ENCODE measurements around the genes APEX2, PAGE2B, ZC3H12B, LAS1L and VSIG4.

DNA sequence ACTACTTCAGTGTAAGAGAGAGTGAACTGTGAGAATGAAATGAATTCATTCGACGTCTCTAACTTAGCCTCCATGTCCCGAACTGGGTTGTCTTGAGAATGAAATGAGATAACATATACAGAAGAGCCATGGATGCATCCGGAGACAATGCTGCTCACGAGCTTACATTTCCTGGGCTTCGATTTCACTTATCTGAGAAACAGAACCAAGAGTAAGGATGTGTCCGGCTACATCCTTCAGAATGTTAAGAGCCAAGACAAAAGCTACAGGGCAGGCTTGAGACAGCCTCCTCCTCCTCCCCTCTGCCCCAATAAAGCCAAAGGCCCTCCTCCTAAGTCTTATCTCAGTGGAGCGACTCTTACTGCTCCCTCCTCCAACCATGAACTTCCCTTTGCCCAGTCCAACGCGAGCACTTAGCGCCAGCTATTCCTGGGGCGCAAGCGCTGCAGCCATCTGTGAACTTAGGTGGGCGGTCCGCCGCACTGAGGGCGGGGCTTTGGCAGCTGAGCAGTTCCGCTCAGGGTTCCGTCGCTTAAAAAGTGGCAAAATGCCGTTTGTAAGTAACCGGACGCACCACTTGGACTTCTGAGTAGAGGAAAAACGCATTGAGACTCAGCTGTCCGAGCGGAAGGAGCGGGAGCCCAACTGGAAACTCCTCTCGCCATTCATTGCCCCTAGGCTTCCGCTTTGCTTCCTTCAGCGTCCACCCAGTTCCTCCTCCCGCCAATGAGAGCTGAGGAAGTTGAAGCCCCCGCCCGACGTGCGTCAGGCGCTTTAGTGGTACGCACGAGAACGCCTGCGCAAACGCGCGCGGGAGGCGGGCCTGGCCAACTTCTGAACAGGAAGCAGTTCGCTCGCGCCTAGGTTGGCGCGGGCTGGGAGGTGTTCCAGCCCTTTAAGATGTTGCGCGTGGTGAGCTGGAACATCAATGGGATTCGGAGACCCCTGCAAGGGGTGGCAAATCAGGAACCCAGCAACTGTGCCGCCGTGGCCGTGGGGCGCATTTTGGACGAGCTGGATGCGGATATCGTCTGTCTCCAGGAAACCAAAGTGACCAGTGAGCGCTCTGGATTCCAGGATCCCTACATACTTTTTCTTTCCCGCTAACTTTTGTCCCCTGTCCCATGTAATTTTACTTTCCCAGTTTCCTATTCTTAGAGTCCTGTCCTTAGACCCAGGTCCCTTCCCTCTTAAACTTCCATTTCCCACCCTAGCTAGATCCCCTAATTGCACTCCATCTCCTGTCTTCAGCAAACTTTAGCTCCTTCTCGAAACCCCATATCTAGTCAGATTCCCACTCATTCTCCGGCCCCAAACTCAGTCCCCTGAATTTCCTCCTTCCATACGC lies at the start of gene APEX2:
Gene APEX2 (plus strand): TSS at position 841 of the 1,348 bp plus-strand sequence.
- PRO-cap, 6 experiments, result peak in 6 of 6 experiments; most common plus-strand start position 803 of the sequence (in 5); most common minus-strand start position 243 of the sequence (in 4)
- RAMPAGE, long total RNA, 2 experiments, result start-site peak on the plus strand in 1 of 2 experiments, centred at position 853 of the sequence, 23 reads per replicate
- RRBS, result under 1% methylated on average over 3 of the region's 65 CpGs

DNA sequence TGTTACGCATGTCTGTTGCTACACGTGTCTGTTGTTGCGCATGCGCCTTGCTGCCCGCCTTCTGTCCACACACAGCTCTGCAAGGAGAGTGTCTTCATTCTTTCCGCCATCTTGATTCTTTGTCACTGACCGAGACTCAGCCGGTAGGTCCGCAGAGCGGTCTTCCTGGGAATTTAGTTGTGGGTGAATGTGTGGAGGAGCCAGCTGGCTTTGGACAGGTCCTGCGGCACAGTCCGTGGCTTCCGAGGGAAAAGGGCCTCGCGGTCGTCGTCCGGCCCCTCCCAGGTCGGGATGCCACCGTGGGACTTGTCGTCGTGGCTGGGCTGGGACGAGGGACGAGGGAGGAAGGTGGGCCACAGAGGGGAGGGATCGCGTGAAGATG lies at the start of gene PAGE2B:
Gene PAGE2B (plus strand): TSS at position 59 of the 382 bp plus-strand sequence.
- PRO-cap, 6 experiments, result no peak in any of the 6 experiments
- RAMPAGE, long total RNA, 2 experiments, result no peak in any of the 2 experiments
- RRBS, result no CpG with 5 or more reads among the region's 26 CpGs

DNA sequence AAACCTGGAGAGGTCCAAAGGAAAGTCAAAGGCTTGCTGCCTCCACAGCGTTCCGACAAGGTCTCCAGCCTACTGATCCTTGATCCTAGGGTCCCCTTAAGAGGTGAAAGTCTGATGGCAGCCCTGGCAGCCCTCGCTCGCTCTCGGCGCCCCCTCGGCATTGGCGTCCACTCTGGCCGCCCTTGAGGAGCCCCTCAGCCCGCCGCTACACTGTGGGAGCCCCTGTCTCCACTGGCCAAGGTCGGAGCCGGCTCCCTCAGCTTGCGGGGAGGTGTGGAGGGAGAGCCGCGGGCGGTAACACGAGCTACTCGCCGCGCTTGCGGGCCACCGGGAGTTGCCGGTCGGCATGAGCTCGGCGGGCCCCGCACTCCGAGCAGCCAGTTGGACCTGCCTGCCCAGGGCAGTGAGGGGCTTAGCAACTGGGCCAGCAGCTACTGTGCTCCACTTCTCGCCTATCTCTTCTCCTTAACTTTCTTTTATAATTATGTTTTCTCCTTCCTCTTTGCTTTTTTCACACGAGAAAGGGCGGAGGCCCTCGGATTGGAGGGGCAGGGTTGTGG lies 38.2 kb downstream of the NBDY start:
- PRO-cap, 6 experiments, result peak in 2 of 6 experiments; most common minus-strand start position 450 of the sequence (in 2)
- RAMPAGE, long total RNA, 2 experiments, result no peak in any of the 2 experiments
- RRBS, result no CpG with 5 or more reads among the region's 33 CpGs

- PRO-cap, 6 experiments, result no peak in any of the 6 experiments
- RAMPAGE, long total RNA, 2 experiments, result no peak in any of the 2 experiments
- RRBS, result no CpG with 5 or more reads among the region's 16 CpGs
Observed at GRCh38 chrX:57592971-57593292, 1.1 kb downstream of the ZXDB start.

DNA sequence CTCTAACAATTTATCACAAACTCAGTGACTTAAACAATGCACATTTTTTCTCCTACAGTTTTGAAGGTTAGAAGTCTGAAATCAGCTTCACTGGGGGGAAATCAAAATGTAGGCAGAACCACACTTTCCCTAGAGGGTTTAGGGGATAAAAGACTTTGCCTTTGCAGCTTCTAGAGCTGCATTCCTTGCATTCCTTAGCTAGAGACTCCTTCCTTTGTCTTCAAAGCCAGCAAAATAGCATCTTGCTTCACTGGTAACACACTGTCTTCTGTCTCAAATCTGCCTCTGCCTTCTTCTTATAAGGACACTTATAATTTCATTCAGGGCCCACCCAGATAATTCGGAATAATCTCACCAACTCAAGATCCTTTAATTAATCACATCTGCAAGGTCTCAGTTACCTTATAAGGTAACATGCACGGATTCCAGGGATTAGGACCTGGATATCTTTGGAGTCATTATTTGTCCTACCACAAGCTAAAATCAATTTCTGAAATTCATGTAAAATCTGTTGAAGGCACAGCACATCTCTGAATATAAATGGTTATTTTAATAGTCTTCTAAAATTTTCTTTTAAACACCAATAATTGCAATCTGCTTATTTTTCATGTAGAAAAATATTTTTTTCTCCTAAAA lies 152.6 kb upstream of the SPIN4 start:
- PRO-cap, 6 experiments, result no peak in any of the 6 experiments
- RAMPAGE, long total RNA, 2 experiments, result no peak in any of the 2 experiments
- RRBS, result no CpG with 5 or more reads among the region's 2 CpGs

GRCh38 chrX:63753932-63754263 lies 31.1 kb downstream of the ARHGEF9 start:
- PRO-cap, 6 experiments, result no peak in any of the 6 experiments
- RAMPAGE, long total RNA, 2 experiments, result no peak in any of the 2 experiments
- RRBS, result no CpG with 5 or more reads among the region's 5 CpGs

- PRO-cap, 6 experiments, result peak in 6 of 6 experiments; most common plus-strand start chrX:65034826 (in 6); most common minus-strand start chrX:65034741 (in 4)
- RAMPAGE, long total RNA, 2 experiments, result start-site peak on the minus strand in 1 of 2 experiments, at chrX:65034738-65034745 at its widest, 39 reads per replicate
- RRBS, result no CpG with 5 or more reads among the region's 42 CpGs
Observed at GRCh38 chrX:65034021-65034997, at the start of gene ZC3H12B. Gene ZC3H12B, plus strand, starts transcription at chrX:65034826.

DNA sequence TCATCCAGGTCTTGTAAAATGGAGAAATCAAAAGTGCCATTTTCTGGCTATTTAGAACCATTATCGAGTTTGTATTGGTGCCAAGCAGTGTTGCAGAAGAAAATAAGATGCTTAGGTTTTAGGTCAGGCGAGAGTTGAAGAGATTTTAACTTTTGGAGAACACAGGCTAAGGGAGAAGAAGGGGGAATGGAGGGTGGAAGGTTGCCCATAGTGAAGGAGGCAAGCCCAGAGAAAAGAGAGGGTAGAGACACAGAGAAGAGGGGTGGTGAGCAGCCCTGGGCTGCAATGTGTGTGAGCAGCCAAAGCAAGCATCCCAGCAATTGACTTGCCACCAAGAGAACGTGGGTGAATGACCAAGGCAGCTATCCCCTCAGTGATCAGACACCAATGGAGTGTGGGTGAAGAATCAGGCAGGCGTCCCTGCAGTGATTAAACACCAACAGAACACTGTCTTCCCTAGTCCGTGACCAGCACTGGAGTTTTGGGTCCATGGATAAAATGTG lies 99.4 kb downstream of the ZC3H12B start:
- PRO-cap, 6 experiments, result no peak in any of the 6 experiments
- RAMPAGE, long total RNA, 2 experiments, result no peak in any of the 2 experiments
- RRBS, result no CpG with 5 or more reads among the region's 5 CpGs

- PRO-cap, 6 experiments, result no peak in any of the 6 experiments
- RAMPAGE, long total RNA, 2 experiments, result no peak in any of the 2 experiments
- RRBS, result no CpG with 5 or more reads among the region's 6 CpGs
Observed at GRCh38 chrX:65529427-65529985, 5.1 kb downstream of the LAS1L start.

DNA sequence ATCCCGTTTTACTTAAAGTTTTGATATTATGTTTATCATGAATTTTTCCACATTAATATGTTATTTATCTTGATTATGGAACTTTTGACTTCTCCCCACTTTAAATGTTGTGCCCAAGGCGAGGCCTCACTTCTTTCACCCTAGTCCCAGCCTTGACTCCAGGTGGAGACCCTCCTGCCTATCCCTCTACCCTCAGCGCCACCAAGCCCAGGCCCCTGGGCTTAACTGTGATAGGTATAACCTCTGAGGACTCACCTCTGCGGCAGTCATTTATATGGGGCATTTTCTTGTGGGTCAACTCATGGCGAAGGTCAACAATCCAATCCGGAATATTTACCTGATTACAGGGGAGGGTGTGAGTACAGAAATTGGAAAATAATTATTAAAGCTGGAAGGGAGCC lies 3.5 kb downstream of the LAS1L start:
- PRO-cap, 6 experiments, result no peak in any of the 6 experiments
- RAMPAGE, long total RNA, 2 experiments, result no peak in any of the 2 experiments
- RRBS, result no CpG with 5 or more reads among the region's 6 CpGs

DNA sequence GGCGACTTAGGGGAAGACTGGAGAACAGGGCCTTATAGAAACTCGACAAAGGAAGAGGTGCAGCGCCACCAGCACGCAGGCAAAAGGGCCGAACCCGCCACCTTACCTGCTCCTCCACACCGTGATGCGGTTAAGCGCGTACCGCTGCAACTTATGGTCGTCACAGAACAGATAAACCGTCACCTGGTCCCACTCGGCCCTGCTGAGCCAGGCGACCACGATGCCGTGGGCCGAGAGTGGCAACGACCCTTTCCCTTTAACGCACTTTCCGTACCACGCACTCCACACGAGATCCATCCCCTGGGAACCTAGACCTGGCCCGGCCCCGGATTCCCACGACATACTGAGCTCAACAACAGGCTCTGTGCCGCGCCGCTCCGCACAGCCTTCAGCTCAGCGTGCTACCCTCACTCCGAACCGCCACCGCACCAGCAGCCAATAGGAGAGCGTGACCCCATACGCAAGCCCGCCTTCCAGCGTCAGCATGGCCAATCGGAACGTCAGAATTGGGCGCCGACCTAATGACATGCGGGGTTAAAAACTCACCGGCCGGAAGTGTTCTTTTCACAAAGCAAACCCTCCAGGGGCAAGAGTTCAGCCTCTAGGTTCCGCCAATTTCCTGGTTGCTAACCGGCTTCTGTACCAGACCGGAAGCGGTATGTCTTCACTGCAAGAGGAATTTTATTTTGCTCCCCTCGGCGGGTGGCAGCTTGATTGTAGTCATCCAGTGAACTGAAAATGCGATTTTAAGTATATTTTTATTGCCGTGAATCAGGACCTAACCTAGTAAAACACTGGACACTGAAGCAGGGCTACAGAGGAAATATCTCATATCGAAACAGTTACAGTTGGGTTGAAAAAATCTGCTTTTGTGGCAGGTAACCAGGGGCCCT lies at the start of gene LAS1L:
Gene LAS1L (minus strand): TSS at position 414 of the 893 bp plus-strand sequence.
- PRO-cap, 6 experiments, result peak in 6 of 6 experiments; most common plus-strand start position 567 of the sequence (in 2); most common minus-strand start position 414 of the sequence (in 6)
- RAMPAGE, long total RNA, 2 experiments, result start-site peak on the minus strand in 2 of 2 experiments, centred at positions 383 to 391 of the sequence, 19 to 29 reads per replicate
- RRBS, result 3% methylated on average over 3 of the region's 54 CpGs

DNA sequence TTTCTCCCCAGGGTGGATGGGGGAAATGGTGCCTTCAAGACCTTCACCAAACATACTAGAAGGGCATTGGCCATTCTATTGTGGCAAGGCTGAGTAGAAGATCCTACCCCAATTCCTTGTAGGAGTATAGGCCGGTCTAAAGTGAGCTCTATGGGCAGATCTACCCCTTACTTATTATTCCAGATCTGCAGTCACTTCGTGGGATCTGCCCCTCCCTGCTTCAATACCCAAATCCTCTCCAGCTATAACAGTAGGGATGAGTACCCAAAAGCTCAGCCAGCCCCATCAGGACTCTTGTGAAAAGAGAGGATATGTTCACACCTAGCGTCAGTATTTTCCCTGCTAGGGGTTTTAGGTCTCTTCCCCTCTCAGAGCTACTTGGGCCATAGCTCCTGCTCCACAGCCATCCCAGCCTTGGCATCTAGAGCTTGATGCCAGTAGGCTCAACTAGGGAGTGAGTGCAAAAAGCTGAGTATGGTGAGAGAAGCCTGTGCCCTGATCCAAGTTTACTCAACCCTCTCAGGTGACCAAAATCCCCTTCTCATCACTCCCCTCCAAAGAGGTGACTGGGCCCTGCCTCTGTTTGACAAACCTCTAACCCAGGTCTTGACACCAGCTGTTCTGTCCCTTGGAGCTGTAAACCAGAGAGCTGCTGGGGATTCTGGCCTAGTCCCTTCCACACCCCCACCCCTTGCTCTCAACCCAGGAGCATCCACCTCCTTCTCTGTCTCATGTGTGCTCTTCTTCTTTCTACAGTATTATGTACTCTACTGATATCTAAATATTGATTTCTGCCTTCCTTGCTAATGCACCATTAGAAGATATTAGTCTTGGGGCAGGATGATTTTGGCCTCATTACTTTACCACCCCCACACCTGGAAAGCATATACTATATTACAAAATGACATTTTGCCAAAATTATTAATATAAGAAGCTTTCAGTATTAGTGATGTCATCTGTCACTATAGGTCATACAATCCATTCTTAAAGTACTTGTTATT lies 73.4 kb downstream of the MSN start:
- PRO-cap, 6 experiments, result no peak in any of the 6 experiments
- RAMPAGE, long total RNA, 2 experiments, result no peak in any of the 2 experiments
- RRBS, result no CpG with 5 or more reads among the region's 3 CpGs

DNA sequence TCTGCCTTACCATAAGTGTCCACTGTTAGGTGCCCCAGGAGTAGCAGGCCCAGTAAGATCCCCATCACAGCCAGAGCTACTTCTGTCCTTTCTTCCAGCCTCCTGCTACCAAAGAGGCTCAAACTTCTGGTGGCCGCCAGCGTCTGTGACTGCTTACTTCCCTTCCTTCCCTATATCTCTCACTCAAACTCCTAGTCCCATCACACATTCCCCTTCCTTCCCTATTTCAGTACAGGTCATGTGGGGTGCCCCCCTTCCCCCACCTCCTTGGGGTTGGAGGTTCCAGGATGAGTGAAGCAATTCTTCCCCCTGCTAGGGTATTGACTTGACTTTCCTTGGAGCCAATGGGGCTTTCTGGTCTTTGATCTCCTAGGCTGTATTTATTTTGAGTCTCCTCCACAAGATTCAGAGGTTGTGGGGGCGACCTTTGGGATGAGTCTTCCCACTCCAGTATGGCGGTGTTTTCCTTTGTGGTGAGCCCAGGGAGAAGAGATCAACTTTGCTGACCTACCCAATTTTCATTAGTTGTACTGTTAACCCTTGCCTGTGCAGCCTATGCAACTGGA lies at the start of gene VSIG4:
Gene VSIG4 (minus strand): TSS at position 147 of the 566 bp plus-strand sequence.
- PRO-cap, 6 experiments, result peak in 4 of 6 experiments; most common plus-strand start position 323 of the sequence (in 1); most common minus-strand start position 147 of the sequence (in 4)
- RAMPAGE, long total RNA, 2 experiments, result start-site peak on the minus strand in 2 of 2 experiments, centred at position 134 of the sequence, 18 to 286 reads per replicate
- RRBS, result no CpG with 5 or more reads among the region's 4 CpGs

DNA sequence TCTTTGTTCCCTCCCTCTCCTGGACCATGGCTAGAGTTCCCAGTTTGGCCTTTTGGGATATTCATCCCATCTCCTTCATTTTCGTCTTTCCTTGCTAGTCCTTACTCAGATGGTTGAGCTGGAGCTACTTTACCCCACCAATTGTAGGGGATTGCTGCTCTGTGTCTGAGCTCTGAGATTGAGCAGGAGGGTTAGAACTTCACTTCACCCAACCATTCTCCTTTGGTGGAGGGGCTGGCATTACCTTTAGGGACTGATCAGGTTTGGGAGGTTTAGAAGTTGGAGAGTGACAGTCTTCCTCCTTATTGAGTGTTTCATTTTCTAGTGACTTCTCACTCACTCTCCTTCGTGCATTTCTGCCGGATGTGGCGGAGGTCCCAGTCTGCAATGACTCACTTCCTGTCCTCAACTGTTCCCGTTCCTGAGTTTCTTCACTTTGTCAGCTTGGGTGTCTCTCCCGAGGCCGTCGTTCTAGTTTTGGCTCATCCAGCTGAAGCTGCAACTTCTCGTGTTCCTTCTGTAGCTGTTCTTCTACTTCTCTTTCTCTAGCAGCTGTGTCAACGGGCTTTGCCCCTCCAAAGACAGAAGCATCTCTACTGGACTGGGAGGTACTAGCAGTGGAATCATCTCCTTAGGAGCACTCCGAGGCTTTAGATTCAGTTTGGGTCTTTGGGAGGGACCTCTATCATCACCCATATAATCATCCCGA lies 35.0 kb upstream of the VSIG4 start:
- PRO-cap, 6 experiments, result peak in 1 of 6 experiments; most common plus-strand start position 584 of the sequence (in 1)
- RAMPAGE, long total RNA, 2 experiments, result no peak in any of the 2 experiments
- RRBS, result no CpG with 5 or more reads among the region's 12 CpGs

GRCh38 chrX:67546757-67547353 lies 3.0 kb downstream of the AR start:
- PRO-cap, 6 experiments, result no peak in any of the 6 experiments
- RAMPAGE, long total RNA, 2 experiments, result no peak in any of the 2 experiments
- RRBS, result no CpG with 5 or more reads among the region's 16 CpGs

- PRO-cap, 6 experiments, result peak in 1 of 6 experiments; most common plus-strand start chrX:68538819 (in 1)
- RAMPAGE, long total RNA, 2 experiments, result no peak in any of the 2 experiments
- RRBS, result no CpG with 5 or more reads among the region's 3 CpGs
Observed at GRCh38 chrX:68538642-68539189, 39.9 kb downstream of the YIPF6 start.

GRCh38 chrX:68685687-68686478 lies 38.4 kb downstream of the STARD8 start:
- PRO-cap, 6 experiments, result peak in 5 of 6 experiments; most common plus-strand start chrX:68686355 (in 5); most common minus-strand start chrX:68686177 (in 2)
- RAMPAGE, long total RNA, 2 experiments, result no peak in any of the 2 experiments
- RRBS, result 2% methylated on average over 11 of the region's 33 CpGs

DNA sequence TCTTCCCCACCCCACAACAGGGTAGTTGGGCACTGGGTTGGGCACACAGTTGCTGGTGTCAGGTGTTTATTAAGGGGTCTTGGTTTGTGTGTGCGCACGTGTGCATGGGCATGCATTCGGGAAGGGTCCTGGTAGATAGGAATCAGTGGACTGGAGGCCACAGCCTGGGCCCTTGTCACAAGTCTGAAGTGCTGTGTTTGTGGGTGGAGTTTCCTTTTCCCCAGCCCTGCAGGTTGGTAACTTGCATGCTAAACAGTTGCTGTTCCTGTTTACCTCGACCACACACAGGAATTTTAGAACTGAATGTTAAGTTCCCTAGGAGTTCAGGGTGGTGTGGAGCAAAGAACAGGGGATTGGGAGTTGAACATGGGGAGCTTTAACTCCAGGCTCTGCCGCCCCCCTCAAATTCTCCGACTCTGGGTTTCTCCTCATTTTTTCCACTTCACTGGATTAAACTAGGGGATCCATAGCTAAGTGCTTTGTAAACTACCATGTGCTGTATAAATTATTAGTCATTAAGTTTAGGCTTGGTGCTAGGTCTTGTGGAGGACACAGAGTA lies 48.9 kb downstream of the STARD8 start:
- PRO-cap, 6 experiments, result peak in 2 of 6 experiments; most common plus-strand start position 255 of the sequence (in 1); most common minus-strand start position 190 of the sequence (in 2)
- RAMPAGE, long total RNA, 2 experiments, result no peak in any of the 2 experiments
- RRBS, result no CpG with 5 or more reads among the region's 6 CpGs

GRCh38 chrX:68700201-68700983 lies 52.9 kb downstream of the STARD8 start:
- PRO-cap, 6 experiments, result no peak in any of the 6 experiments
- RAMPAGE, long total RNA, 2 experiments, result no peak in any of the 2 experiments
- RRBS, result no CpG with 5 or more reads among the region's 4 CpGs

DNA sequence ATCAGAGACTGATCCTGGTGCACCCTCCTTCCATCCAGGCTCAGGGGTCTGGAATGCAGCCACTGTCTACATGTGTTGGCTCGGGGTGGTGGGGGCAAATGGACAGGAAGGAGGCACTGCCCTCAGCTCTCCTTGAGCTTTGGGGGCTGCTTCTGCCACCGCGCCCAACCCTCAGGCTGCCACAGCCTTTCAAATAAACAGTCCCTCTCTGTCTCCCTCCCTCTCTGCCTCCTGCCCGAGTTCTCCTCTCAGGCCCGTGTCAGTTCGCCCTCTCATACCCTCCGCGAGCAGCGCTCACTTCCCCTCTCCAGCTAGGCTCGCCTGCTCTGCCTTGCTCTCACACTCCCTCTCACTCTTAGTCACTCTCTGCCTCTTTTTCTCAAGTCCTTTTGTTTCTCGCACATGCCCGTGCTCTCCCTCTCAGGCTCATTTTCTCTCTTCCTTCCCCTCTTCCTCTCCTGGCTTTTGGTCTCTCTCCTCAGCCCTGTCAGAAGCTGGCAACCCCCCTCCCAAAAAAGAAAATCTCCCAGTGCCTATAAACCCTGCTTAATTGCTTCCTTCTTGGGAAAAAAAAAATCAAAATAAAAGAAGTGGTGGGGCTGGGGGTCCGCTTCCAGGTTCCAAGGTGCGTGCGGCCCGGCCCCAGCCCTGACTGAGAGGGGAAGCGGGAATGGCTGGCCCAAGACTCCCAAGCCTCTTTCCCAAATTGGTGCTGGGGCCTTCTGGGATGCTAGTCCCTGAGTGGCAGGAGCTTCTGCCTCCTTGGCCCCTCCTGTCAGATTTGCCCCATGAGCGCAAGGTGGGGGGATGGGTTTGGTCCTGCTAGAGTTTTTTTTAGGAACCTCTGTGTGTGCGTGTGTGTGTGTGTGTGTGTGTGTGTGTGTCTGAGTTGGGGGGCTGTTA lies 3.4 kb downstream of the EFNB1 start:
- PRO-cap, 6 experiments, result peak in 1 of 6 experiments; most common minus-strand start position 247 of the sequence (in 1)
- RAMPAGE, long total RNA, 2 experiments, result no peak in any of the 2 experiments
- RRBS, result no CpG with 5 or more reads among the region's 19 CpGs